AG08470 (cell line): ENCODE data around the genes HABP2, NRAP and PLEKHS1.

- RRBS: no CpG with 5 or more reads among the region's 6 CpGs
Measured at GRCh38 chr10:112765550-112766223, 184.4 kb upstream of the TCF7L2 start.

DNA sequence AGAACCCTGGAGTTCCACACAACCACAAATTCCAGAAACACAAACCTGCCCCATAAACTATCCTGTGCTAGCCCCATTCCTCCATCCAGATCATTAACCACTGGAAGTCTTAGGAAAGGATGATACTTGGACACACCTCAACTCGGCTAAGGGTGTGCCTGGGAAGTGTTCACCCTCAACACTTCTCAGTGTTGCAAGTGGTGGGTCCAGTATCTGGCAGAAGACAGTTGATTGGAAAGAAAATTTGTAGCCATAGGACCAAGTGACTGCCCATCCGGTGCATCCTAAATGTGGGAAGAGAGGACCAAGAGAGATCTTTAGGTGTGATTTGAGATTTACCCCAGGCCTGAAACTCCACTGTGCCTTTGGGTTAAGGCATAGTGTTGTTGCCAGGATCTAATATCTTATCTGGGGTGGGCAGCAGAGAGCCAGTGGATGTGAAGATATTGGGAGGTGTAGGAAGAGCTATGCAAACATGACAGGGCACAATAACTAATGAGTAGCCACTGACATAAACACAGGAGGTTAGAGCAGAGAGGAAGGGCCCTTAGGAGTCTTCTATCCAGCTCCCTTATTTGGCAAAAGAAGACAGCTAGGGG, 176.5 kb upstream of the TCF7L2 start:
- RRBS: no CpG with 5 or more reads among the region's 2 CpGs

DNA sequence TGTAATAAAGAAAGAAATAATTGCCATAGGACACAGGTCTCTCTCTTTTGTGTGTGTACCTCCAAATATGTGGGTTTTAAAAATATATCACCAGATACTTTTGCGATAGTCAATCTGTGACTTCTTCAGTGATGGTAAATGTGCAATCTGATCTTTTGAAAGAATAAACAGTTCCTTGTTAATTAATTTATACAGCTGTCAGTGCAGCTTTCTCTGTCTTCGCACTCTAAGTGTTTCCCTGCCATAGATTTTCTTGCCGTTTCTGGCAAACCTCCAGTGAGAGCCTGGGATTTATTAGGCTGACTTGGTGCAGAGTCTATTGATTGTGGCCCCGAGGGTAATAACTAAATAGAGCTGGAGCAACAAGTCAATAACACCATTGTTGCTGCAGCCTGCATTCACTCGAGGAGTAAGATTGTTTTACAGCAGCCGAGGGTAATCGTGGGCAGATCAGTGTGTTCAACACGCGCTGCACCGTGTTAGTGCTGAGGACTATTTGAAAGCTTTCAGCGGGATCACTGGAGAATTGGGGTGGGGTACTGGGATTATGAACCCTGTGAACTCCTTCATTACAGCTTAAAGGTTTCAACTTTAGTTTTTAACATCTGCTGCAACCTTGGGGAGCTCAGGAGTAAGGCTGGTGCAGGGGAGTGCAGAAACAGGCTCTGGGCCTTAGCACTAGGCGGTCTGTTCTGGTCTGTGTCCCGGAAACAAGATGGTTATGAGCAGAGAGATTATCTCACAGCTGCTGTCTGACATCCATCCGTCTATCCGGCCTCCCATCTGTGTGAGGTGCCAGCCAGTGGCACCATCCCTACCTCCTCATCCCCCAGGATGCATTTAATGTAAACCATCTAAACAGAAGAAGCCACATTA, 174.1 kb upstream of the TCF7L2 start:
- RRBS: no CpG with 5 or more reads among the region's 15 CpGs

- RRBS: no CpG with 5 or more reads among the region's 11 CpGs
Measured at GRCh38 chr10:112832244-112833024, 117.6 kb upstream of the TCF7L2 start.

DNA sequence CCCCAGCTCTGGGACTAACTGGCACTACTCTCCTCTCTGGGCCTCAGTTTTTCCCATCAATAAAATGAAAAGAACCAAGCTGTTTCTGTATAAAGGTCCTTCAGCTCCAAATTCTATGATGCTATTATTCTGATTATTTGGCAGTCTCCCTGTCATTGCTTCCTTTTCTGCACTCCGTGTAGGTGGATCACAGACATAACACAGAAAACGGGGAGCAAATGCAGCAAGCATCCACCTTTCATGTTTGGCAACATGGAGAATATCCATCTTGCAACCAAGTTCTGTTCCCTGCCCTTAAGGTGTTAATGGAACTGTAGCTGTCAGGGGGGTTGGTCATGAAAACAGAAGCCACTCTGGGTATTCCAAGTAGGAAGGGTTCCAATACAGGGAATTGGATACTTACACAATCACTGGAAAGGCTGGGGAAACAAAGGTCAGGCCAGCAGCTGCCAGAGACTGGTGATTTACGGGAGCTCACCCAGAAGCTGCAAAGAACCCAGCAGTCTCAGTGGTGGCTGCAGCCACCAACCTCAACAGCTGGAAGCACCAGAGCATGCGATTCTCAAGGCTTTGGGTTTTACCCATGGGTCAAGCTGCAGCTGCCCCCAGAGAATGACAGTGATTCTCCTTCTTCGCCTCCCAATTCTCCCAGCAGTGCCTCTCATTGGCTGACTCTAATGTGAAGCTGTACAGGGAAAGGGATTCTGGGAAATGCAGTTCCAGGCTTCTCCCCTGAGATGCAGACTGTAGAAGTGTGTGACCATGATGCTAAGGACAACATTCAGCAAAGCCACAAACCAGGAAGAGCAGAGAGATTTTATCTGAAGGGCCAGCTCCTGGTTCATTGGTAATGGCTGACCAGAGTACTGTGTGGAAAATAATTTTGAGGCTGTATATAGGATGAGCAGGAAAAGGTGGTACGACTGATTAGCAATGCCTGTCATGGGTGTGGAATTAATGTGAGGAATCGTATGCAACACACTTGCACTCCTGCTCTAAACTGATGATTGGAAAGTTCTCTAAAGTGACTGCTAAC, 107.2 kb upstream of the TCF7L2 start:
- RRBS: no CpG with 5 or more reads among the region's 7 CpGs

- RRBS: 6% methylated on average over 29 of the region's 95 CpGs
Measured at GRCh38 chr10:112950935-112951912, 1.2 kb downstream of the TCF7L2 start.

- RRBS: no CpG with 5 or more reads among the region's 9 CpGs
Measured at GRCh38 chr10:112961494-112962214, 11.6 kb downstream of the TCF7L2 start.

- RRBS: no CpG with 5 or more reads among the region's 3 CpGs
Measured at GRCh38 chr10:112986234-112986748, 36.2 kb downstream of the TCF7L2 start.

DNA sequence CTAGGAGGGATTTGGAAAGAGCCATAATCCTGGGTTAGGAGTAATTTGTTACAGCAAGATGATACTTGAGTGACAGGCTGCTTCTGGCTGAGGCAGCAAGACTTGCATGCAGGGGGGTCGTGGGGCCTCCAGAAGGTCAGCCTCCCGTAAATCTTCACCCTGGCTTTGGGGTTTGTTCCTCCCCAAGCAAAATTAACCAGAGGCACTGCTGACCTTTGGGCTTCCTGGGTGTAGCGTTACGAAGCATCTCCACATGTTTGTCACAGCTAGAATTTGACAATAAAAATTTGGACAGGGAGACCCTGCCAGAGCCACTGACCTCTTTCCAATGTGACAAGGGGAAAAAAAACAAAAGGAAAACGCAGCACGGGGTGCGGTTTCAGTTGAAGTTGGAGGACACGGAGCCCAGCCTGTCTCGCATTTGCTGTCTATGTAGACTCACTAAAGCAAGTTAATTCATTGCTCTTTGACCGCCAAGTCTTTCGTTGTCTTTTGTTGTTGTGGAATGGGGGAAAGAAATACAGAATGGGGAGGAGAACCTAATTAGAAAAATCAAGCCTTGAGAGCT, 78.2 kb downstream of the TCF7L2 start:
- RRBS: no CpG with 5 or more reads among the region's 11 CpGs

GRCh38 chr10:113096360-113096925, 146.4 kb downstream of the TCF7L2 start:
- RRBS: no CpG with 5 or more reads among the region's 5 CpGs

GRCh38 chr10:113550295-113550734, 2.5 kb upstream of the HABP2 start:
- RRBS: no CpG with 5 or more reads among the region's 5 CpGs

GRCh38 chr10:113552707-113553227, at the start of gene HABP2:
HABP2 (plus strand) TSS chr10:113553053.
- RRBS: no CpG with 5 or more reads among the region's 3 CpGs

GRCh38 chr10:113663789-113664486, at the start of gene NRAP:
NRAP (minus strand) TSS chr10:113664041.
- RRBS: no CpG with 5 or more reads among the region's 10 CpGs

DNA sequence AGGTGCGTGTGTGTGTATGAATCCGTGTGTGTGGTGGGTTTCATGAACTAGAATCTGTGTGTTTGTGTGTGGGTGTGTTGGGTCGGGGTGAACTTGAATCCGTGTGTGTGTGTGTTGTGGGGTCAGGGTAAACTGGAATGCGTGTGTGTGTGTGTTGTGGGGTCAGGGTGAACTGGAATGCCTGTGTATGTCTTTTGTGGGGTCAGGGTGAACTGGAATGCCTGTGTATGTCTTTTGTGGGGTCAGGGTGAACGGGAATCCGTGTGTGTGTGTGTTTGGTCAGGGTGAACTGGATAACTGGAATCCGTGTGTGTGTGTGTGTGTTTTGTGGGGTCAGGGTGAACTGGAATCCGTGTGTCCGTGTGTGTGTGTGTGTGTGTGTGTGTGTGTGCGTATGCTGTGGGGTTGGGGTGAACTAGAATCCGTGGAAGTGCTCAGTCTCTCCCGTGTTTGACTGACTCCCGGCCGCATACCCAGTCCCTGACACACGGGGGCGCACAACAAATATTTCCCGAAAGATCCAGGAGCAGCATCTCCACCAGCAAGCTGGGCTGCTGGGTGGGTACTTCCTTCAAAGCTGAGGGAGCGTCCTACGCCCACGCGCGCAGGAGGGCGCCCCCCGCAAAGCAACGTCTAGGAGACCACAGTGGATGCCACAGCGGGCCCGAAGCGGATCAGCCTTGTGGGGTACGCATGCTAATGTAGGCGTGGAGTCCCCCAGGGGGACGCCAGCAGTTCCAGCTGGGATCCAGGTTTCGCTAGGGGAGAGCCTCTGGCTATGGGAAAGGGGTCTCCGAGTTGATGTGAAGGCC, 843 bp upstream of the CASP7 start:
- RRBS: no CpG with 5 or more reads among the region's 34 CpGs

DNA sequence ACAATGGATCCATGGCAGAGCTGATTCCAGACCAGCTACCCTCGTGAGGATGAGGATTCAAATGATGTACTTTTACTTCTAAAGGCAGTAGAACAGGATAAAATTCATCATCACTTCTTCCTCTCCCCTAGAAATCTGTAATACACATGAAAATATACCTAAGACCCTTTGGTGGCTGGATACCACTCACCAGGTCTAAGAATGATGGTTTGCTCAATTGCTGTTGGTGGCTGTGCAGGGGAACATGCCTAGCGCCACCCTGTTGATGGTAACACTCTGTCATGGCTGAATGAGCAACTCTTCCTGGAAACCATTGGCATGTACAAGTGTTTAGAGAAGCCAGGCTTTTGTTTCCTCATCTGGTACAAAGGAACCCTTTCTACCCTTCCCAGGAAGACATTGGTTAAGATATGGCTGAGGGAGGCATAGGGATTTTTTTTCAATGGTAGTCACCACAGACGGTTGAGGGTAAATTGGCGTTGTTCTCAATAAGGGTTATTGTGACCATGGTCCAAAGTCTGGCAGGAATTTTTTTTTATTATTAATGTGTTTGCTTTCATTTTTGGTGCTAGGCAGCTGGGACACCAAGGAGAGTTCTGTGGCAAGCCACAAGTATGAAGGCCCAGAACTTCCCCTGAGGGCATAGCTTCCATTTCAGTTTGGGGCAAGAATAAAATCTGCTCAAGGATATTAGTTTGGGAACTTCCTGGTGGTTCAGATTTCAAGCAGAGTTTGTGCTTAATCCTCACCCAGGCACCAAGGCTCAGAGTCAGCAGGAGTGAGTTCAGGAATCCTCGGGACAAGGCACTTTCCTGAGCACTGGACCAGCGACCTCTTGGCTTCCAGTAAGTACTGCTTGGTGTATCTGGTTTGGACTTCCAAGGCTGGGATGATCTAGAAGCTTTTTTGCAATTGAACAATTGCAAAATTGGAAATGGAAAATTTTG, at the start of gene PLEKHS1:
TSS of gene PLEKHS1 (plus strand) at position 766 of the 947 bp plus-strand sequence.
- RRBS: no CpG with 5 or more reads among the region's 6 CpGs

GRCh38 chr10:113752951-113753604, 1.6 kb downstream of the PLEKHS1 start:
- RRBS: no CpG with 5 or more reads among the region's 9 CpGs

DNA sequence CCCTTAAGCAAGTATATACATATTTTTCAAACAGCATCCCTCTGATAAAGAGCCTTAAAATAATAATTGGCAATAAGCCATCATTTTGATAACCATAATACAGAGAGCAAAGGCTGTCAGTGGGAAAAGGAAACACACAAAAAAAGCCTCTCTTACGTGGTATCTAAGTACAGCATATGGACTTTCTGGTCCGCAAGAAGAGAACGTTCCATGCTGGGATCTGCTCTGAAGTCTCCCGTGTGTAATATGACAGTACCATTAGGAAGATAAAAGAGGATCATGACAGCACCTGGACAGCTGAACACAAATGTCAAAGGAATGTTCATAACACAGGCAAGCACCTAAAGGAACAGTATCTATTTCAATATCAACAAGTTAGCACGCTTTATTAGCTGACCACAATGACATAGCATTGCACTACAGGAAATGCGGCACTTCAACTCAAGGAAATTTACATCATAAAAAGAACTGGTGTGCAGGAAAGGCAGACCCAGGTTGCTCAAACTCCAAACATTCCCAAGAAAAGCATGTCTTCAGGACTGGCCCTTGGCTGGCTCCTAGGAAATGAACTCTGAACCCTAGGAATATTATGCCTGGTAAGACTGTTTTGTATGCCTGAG, 9.8 kb downstream of the DCLRE1A start:
- RRBS: no CpG with 5 or more reads among the region's 6 CpGs

- RRBS: no CpG with 5 or more reads among the region's 8 CpGs
Measured at GRCh38 chr10:113912555-113913335, 58.3 kb downstream of the NHLRC2 start.

DNA sequence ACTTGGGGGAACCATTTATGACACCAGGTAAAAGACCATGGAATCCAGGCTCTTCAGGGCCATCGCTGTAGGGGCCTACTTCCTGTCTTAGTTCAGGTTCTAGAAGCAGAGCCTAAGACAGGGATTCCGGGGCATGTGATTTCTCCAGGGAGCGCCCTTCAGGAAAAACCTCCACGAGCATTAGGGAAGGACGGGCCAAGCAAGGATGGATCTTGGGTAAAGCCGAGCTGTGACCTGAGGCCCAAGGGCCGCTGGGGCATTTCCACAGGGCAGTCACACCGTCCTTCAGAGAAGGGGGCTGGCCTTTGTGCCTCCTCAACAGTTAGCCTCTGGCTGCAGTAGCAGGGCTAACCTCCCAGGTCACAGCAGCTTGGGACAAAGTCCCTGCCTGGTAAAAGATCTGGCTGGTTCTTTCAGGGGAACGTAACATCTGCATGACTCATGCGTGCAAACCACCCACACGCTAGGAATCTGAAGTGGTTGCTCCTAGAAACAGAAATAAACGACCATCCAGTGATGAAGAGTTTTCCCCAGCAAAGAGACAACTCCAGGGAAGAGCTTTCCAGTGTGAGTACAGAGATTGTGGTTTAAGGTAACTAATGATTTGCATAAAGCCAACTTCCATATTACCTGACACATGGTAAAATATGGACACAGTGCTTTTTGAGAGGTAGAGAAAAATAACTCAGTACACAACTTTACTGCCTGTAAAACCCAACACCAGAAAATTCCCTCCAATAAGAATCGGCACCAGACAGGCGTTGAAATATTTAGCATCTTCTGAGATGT, 85.0 kb upstream of the ADRB1 start:
- RRBS: no CpG with 5 or more reads among the region's 14 CpGs

DNA sequence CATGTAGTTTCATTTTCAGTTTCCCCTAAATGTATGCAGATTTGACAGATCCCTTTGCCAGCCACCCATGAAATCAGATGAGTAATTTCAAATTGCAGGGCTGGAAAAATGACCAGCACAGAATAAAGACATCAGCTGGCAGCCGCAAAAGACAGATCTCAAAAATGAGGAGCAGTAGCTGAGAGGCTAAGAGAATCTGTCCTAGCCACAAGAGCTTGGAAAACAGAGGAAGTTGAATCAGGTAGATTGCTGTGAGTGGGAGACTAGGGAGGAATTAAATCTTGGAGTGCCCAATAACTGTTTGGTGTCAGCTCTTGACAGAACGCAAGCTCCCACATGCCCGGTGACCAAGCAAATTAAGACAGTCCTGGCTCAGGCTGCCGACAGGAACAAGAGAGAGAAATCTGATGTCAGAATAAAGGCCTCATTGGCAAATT, 24.5 kb downstream of the ADRB1 start:
- RRBS: no CpG with 5 or more reads among the region's 4 CpGs